Lung (tissue), 4 donors: Measurements from ENCODE around the genes SH2D3A, PEX11G, TRAPPC5 and CERS4.

DNA sequence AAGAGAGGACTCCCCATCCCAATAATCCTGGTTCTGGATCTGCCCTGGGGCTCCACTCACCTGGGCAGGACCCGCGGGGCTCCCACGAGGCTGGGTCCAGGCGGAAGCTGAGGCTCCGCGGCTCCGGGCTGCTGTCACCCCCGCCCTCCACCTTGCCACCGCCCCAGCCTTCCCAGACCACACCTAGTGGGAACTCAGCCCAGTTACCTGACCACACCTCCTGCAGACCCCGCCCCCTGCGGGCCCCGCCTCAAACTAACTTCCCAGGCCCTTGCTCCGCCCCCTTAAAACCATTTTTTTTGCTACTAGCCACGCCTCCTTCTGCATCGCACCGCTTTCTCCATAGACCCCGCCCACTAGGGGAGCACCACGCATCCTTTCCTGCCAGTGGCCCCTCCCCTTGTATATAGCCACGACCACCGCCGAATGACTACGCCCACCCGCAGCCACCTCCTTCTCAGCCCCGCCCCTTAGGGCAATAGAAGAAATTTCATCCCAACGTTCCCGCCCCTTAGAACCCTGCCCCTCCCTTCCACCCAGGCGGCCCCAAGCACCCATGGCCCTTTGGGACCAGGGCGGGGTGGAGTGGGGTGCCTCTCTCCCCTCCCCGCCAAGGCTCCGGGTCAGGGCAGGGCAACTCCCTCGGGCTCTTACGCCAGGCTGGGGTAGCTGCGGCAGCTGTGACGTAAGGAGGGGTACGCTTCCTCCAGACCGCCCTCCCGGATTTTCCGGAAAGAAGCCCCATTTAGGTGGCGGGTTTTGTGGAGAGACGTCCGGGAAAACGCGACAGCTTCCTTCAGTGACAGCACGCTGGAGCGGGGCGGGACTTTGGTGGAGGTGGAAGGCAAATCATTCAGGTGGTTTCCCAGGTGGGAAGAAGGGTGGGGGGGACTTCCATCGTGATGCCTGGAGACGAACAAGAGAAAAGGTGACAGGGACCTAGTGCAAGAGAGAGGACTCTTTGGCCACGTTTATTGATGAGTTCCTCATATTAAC is at the start of gene SH2D3A:
Gene SH2D3A (minus strand): TSS at position 109 of the 996 bp plus-strand sequence.
- PRO-cap: no peak
- RAMPAGE, long total RNA: no peak
- RRBS: 4% methylated on average over 7 of the region's 49 CpGs

DNA sequence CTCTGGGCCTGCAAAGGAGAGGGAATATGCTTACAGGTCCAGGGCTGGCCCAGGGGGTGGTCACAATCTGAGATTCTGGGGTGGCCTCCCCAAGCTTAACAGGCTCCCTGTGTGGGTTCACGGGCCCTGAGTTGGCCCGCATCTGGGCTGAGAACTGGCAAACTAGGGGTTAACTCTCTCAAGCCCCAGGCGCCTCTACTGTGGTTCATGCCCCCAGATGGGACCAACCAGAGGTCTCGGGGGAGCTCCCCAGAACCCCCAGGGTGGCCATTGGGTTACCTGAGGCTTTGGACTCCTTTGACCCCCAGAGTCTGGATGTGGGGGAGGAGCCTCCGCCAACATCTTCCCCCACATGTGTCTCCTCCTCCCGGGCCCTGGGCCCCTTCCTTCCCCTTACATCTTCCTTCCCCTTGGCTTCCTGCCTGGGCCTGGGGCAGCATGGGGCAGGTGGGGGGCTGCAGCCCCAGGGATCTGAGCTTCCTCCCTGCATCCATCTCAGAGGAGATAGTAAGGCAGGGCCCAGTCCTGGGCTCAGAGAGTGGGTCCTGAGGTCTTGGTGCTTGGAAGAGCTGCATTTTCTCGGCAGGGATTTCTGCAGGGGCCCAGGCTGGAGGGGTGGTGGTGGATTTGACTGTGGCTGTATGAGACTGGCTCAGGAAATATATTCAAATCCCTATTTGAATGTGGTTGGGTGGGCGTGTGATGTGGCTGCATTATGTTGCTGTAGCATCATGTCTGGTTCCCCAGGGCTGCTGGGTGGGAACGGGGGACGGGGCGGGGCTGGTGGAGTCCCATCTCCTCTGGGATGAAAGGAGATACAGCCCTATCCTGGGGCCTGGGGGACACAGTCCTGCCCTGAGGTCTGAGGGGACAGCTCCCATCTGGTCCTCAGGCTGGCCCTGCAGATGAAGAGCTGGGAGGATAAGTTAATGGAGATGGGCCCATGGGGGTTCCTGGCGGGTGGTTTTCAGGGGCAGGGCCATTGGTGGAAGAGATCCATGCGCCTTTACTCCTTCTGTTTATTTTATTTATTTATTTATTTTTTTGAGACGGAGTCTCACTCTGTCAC is 926 bp downstream of the VAV1 start:
- PRO-cap: no peak
- RAMPAGE, long total RNA: no peak
- RRBS: no CpG with 5 or more reads among the region's 14 CpGs

DNA sequence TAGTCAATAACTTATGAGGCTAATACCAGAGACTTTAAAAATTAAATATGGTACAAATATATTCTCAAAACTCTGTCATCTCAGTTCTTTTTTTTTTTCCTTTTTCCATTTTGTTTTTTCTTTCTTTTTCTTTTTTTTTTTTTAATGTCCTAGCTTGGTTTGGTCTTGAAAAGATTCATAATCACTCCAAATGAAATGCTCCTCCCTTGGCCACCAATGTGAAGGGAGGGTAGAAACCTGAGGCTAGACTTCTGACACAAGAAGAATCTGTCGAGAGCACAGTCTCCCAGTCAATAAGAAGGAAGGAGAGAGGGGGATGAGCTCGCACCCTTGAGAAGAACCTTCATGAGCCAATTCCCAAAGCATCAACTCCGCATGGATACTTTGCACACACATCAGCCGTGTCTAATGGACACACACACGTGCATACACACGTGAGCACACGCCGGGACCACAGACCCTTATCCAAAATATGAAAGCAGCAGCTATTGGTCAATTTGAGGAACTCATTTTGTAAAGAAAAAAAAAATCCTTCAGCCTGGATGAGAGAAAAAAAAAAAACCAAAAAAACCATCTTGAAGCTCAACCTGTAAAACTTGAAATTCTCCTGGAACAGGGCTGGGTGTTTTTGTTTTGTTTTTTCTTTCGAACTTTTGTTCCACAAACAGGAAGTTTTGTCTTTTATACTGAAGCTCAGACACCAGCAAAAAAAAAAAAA is 46.7 kb downstream of the ZNF557 start:
- PRO-cap: no peak
- RAMPAGE, long total RNA: no peak
- RRBS: no CpG with 5 or more reads among the region's 9 CpGs

DNA sequence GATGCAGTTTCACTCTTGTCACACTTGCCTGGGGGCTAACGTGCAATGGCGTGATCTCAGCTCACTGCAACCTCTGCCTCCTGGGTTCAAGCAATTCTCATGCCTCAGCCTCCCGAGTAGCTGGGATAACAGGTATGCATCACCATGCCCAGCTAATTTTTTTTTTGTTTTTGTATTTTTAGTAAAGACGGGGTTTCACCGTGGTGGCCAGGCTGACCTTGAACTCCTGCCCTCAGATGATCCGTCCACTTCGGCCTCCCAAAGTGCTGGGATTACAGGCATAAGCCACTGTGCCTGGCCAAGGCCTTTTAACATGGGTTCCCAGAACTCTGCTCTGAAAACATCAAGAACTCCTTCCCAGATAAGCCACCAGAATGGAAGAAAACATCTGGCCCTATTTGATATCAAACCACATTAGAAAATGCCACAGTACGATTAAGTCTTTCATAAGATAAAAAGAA is 112.1 kb downstream of the ZNF557 start:
- PRO-cap: no peak
- RAMPAGE, long total RNA: no peak
- RRBS: no CpG with 5 or more reads among the region's 8 CpGs

DNA sequence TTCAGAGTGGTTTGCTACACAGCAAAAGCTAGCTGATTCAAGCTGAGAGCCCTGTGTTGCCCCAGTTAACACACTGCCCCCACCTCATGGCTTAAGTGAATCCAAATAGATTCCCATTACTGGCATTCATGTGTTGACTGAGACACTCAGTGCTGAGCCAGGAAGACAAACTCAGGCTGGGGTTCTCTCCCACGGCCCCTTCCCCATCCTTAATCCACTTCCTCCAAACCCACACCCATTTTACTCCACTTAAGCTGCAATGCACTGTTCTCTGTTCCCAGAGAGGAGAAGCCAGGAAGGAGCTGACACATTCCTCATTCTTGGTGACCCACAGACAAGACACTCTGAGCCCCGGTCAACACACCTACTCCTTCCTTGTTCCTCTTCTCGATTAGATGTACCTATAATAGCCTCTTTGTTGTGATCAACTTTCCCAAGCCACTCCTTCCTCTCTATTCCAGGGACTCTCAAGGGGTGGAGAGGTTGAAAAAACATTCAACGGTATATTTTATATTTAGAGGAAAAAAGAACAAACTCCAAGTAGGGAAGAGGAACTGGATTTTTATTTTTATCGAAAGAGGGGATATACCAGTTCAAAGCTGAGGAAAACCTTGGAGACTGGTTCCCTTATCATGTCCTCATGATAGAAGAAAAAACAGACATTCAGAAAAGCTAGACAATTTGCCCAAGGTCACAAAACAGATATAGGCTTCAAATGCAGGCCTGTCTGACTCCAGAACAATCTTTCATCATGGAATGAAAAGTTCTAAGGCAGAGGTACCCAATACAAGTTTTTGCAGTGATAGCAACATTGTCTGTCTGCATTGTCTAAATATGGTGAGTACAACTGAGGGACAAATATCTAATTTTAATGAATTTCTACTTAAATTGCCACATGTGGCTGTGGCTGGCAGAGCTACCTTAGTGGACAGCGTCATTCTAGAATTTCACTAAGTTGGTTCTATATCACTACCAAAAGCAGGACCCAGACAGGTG is 46.9 kb downstream of the INSR start:
- PRO-cap: no peak
- RAMPAGE, long total RNA: no peak
- RRBS: no CpG with 5 or more reads among the region's 6 CpGs

DNA sequence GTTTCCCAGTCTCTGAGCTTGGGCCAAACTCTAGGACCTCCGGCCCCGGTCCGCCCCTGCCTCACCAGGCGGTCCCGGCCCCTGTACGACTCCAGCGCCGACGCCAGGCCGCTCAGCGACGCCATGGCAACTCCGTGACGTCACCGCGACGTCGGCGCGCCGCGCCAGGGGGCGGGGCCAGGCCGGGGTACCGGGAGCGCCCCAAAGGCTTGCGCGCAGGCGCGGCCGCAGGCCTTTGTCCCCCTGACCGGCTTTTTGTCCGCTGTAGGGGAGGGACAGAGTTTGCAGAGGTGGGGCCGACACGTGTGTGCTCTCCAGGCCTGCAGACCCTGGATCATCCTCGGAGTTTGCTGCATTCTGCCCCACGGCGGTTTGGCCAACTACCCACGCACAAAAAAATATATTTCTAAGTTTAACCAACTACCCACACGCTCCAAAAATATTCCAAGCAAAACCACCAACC is at the start of gene PEX11G:
Gene PEX11G (minus strand): TSS at position 150 of the 463 bp plus-strand sequence.
- PRO-cap: bidirectional peak, plus-strand start at position 218 of the sequence, minus-strand start at position 131 of the sequence
- RAMPAGE, long total RNA: start-site peak on the minus strand centred at position 138 of the sequence, 31 bp wide, 137 and 25 reads in 2 replicates
- RRBS: 1% methylated on average over 8 of the region's 40 CpGs

DNA sequence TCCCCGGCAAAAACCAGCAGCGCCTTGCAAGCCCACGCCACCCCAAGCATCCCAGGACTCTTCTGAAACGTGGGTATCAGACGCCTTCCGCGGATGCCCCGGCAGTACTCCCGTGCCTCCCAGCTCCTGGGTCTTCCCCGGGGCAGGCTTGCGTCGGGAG is 803 bp upstream of the PNPLA6 start:
- PRO-cap: no peak
- RAMPAGE, long total RNA: no peak
- RRBS: 1% methylated on average over 12 of the region's 12 CpGs

DNA sequence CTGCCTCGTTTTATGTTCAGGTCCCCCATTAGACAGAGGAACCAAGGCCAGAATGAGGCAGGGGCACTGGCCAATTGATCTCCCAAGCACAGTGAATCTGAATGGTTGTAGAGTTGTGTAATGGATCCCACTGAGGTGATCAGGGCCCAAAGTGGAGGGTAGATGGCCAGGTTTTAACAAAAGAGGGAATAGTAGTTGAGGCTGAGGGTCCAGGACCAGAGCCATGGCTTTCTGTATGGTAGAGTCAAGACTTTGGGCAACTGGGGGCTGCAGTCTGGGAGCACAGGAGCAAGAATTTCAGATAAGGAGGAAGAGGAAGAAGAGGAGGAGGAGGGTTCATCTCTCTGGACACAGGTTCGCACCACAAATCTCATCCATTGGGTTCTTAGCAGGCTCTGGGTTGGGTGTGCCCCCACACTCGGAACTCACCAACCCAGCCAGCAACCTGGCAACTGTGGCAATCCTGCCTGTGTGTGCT is 18.0 kb downstream of the PNPLA6 start:
- PRO-cap: no peak
- RAMPAGE, long total RNA: no peak
- RRBS: no CpG with 5 or more reads among the region's 3 CpGs

DNA sequence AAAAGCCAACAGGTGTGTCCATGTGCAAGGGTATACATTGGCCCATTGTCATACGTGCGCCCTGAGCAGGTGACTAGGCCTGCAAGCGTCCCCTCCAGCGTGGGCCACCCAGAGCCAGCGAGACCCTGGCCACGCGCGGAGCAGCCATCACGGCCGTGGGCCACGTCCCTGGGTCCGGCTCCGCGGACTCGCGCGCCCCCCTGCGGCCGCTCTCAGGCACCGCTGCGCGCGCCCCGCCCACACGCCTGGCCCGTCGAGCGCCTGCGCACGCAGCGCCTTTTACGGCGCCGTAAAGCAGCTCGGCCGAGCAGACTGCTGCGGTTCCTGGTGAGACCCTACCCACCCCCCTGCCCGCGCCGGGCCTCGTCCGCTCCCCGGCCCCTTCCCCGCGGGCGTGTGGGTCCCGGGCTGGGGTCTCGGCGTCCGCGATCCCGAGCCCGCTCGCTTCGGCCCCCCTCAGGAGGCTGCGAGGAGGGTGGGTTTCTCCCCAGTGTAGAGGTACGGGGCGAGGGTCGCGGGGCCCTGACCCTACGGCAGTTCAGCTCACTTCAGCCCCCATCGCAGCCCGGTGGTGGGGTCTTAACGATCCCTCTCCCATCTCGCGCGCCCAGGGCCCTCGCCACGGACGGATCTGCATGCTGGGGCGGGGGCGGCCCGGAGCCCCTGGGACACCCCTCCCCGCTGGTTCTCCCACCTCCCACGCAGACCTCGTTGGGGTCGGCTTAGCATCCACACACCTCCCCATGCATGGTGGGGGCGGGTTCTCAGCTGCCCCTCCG is at the start of gene TRAPPC5:
Gene TRAPPC5 (plus strand): TSS at position 282 of the 779 bp plus-strand sequence.
- PRO-cap: bidirectional peak, plus-strand start at position 310 of the sequence, minus-strand start at position 181 of the sequence
- RAMPAGE, long total RNA: no peak
- RRBS: 1% methylated on average over 8 of the region's 79 CpGs

DNA sequence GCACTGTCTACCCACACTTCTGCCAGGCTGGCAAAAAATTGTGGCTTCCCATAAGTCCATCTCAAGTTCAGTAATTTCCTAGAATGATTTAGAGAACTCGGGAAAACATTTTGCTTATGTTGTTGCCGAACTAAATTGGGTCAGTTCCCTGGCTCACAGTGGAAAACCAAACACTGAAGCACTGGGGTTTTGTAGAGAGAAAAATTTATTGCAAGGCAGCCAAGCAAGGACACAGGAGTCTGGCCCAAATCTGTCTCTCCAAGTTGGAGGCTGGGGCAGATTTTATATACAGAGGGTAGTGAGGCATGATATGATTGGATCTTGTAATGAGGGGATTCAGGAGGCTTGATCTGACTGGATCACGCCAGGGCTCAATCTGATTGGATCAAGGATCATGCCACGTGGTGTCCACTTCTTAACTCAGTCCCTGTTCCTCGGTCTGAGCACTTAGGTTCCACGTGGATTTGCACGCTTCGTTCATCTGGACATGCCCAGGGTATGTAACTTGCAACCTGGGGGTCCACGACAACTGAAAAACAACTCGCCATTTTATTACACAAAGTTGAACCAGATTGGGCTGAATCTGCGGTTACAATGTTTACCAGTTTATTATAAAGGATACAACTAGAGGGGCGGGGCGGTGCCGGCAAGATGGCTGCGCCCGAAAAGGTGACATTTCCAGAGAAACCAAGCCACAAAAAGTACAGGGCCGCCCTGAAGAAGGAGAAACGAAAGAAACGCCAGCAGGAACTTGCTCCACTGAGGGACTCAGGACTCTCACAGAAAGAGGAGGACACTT is 7.3 kb downstream of the CD209 start:
- PRO-cap: unidirectional peak, plus-strand start at position 627 of the sequence
- RAMPAGE, long total RNA: no peak
- RRBS: no CpG with 5 or more reads among the region's 19 CpGs

GRCh38 chr19:7788563-7789023 is 25.6 kb downstream of the CLEC4M start:
- PRO-cap: no peak
- RAMPAGE, long total RNA: no peak
- RRBS: no CpG with 5 or more reads among the region's 43 CpGs

GRCh38 chr19:7868225-7868637 is 6.0 kb downstream of the PRR36 start:
- PRO-cap: no peak
- RAMPAGE, long total RNA: no peak
- RRBS: 7% methylated on average over 5 of the region's 25 CpGs

DNA sequence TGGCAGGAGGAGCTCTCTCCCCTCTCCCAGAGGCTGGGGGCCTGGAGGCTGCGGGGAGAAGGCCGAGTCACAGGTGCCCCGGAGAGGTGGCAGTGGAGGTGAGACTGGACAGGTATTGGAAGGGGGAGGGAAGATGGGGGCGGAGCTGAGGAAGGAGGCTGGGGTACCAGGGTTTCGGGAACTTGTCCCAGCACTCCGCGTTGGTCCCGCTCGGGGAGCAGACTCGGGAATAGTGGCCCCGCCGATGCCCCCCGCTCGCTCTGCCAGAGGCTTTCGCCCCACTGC is 996 bp downstream of the PRR36 start:
- PRO-cap: no peak
- RAMPAGE, long total RNA: no peak
- RRBS: no CpG with 5 or more reads among the region's 15 CpGs

DNA sequence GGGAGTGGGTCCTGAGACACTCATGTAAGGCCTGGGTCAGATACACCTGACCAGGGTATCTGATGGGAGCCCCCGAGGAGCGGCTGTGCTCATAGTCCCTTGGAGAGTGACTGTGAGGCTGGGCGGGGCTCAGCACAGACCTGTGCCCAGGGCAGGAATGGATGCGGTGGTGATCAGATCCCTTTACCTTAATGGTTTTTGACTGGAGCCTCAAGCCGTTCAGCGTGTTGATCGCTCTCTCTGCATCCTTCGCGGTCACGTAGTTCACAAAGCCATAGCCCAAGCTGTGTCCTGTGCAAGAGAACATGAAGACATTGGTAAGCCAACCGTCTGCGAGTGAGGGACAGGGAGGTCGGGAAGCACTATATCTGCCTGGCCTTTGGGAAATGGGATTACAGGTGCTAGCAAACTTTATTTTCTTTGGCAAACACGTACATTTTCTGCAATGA is 24.5 kb downstream of the ELAVL1 start:
- PRO-cap: no peak
- RAMPAGE, long total RNA: no peak
- RRBS: no CpG with 5 or more reads among the region's 14 CpGs

GRCh38 chr19:8017697-8018296 is 12.4 kb upstream of the ELAVL1 start:
- PRO-cap: no peak
- RAMPAGE, long total RNA: no peak
- RRBS: no CpG with 5 or more reads among the region's 19 CpGs

- PRO-cap: no peak
- RAMPAGE, long total RNA: no peak
- RRBS: 4% methylated on average over 10 of the region's 17 CpGs
Measured at GRCh38 chr19:8148477-8148924, 891 bp downstream of the FBN3 start.

- PRO-cap: bidirectional peak, plus-strand start at chr19:8209376, minus-strand start at chr19:8209197
- RAMPAGE, long total RNA: no peak
- RRBS: 1% methylated on average over 73 of the region's 105 CpGs
Measured at GRCh38 chr19:8209253-8210476, at the start of gene CERS4. CERS4 (plus strand) TSS chr19:8209370.

DNA sequence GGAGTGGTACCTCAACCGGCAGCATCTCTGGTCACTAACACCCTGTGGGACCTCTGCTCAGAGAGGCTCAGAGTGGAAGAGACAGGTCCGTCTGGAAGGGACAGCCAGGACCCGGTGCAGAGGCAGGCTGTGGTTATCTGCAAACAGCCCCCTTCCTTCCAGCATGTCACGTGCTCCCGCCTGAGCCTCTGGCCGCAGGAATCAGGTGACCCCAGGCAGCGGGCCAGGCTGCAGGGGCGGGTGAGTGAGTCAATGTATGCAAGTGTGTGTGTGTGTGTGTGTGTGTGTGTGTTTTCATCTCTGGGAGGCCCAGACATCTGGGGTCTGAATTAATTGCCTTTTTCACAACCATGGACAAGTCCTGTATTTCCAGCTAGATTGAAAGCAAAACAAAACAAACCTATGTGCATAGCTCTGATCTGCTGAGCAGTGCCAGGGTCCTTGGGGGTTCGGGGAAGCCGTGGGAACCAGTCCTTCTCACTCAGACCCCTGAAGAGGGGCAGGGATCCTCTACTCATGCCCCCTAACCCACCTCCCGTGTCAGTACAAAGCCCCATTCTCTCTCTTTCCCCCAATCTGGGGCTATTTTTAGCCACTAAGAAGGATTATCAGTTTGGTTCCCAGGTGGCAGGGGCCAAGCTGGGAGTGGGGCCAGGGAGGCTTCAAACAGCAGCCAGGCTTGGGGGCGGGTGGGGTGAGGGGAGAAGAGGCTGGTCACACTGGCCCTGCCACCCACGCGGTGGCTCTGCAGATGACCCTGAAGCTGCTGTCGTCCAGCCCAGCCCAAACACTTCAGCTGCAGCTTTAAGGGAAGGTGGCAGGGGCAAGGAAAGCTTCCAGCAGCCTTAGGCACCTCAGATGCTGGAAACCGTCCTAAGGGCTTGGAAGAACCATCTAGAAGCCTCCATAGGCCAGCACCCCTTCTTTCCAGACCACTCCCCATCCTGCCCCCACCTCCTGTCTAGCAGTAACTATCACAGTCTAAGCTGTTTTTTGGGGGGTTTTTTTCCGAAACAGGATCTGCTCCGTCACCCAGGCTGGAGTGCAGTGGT is 31.5 kb downstream of the CERS4 start:
- PRO-cap: no peak
- RAMPAGE, long total RNA: no peak
- RRBS: 5% methylated on average over 3 of the region's 18 CpGs

GRCh38 chr19:8333599-8334146 is 9.4 kb downstream of the KANK3 start:
- PRO-cap: no peak
- RAMPAGE, long total RNA: no peak
- RRBS: 29% methylated on average over 21 of the region's 49 CpGs

GRCh38 chr19:8390563-8391161 is 502 bp downstream of the RAB11B start:
- PRO-cap: no peak
- RAMPAGE, long total RNA: no peak
- RRBS: 2% methylated on average over 9 of the region's 37 CpGs